Neural cell (in vitro differentiated cells): Measurements from ENCODE around the genes SUGP1, CILP2 and ZNF101.

- RAMPAGE, long total RNA: no peak
Measured at GRCh38 chr19:18924133-18925242, 5.0 kb downstream of the DDX49 start.

DNA sequence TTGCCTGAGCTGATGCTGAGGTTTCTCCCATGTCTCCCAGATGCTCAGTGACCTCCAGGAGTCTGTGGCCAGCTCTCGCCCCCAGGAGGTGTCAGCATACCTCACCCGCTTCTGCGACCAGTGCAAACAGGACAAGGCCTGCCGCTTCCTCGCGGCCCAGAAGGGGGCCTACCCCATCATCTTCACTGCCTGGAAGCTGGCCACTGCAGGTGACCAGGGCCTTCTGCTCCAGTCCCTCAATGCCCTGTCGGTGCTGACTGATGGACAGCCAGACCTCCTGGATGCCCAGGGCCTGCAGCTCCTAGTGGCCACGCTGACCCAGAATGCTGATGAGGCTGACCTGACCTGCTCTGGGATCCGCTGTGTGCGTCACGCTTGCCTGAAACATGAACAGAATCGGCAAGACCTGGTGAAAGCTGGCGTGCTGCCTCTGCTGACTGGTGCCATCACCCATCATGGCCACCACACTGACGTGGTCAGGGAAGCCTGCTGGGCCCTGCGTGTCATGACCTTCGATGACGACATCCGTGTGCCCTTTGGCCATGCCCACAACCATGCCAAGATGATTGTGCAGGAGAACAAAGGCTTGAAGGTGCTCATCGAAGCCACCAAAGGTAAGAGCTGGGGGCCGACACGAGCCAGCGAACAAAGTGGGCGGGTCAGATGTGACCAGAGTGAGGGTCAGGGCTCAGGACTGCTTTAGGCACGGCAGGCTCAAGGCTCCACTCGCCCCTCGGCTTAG, 12.0 kb upstream of the SLC25A42 start:
- RAMPAGE, long total RNA: no peak

GRCh38 chr19:19060858-19061171, 3.0 kb upstream of the SLC25A42 start:
- RAMPAGE, long total RNA: no peak

GRCh38 chr19:19062301-19062914, 1.4 kb upstream of the SLC25A42 start:
- RAMPAGE, long total RNA: no peak

GRCh38 chr19:19111719-19112502, 26.4 kb downstream of the TMEM161A start:
- RAMPAGE, long total RNA: no peak

- RAMPAGE, long total RNA: no peak
Measured at GRCh38 chr19:19171906-19172568, 2.0 kb upstream of the MEF2B start.

DNA sequence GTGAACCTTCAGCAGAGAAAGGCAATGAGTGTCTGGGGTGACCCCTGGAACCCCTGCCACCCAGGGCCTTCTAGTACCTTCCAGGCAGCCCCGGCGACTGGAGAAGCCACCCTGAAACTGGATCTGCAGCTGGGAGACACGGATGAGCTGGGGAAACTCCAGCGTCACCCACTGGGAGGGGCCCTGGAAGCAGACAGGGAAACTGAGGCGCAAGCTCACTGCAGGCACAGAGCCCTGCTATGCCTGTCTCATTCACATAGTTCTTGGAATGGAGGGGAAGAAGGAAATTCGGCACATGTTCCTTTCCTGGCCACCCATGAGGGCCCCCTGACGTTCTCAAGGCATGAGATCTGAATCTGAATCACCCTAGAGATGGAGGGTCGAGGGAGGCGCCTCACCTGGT, 820 bp downstream of the NR2C2AP start:
- RAMPAGE, long total RNA: no peak

DNA sequence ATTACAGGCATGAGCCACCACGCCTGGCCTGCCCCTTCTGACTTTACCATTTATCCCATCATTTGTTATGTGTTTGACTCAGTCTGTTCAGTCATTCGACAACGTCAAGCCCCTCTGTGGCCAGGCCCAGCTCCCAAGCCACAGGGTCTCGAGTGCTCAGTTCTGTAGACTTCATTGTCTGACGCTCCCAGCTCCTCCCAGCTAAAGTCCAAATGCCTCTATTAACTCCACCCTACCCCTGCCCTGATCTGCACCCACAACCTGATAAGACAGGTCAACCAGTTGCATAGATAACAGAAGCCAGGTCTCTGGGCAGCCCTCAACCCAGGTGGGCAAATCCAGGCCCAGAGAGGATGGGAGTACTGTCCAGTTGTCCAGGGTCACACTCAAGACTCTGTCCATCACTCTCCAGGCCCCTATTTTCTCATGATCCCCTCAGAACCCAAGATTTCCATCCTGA, 1.3 kb downstream of the TM6SF2 start:
- RAMPAGE, long total RNA: no peak

GRCh38 chr19:19320287-19320672, at the start of gene SUGP1:
Gene SUGP1, minus strand, starts transcription at chr19:19320509.
- RAMPAGE, long total RNA: start-site peak on the minus strand at chr19:19320489-19320514, 1,195 and 209 reads in 2 replicates

DNA sequence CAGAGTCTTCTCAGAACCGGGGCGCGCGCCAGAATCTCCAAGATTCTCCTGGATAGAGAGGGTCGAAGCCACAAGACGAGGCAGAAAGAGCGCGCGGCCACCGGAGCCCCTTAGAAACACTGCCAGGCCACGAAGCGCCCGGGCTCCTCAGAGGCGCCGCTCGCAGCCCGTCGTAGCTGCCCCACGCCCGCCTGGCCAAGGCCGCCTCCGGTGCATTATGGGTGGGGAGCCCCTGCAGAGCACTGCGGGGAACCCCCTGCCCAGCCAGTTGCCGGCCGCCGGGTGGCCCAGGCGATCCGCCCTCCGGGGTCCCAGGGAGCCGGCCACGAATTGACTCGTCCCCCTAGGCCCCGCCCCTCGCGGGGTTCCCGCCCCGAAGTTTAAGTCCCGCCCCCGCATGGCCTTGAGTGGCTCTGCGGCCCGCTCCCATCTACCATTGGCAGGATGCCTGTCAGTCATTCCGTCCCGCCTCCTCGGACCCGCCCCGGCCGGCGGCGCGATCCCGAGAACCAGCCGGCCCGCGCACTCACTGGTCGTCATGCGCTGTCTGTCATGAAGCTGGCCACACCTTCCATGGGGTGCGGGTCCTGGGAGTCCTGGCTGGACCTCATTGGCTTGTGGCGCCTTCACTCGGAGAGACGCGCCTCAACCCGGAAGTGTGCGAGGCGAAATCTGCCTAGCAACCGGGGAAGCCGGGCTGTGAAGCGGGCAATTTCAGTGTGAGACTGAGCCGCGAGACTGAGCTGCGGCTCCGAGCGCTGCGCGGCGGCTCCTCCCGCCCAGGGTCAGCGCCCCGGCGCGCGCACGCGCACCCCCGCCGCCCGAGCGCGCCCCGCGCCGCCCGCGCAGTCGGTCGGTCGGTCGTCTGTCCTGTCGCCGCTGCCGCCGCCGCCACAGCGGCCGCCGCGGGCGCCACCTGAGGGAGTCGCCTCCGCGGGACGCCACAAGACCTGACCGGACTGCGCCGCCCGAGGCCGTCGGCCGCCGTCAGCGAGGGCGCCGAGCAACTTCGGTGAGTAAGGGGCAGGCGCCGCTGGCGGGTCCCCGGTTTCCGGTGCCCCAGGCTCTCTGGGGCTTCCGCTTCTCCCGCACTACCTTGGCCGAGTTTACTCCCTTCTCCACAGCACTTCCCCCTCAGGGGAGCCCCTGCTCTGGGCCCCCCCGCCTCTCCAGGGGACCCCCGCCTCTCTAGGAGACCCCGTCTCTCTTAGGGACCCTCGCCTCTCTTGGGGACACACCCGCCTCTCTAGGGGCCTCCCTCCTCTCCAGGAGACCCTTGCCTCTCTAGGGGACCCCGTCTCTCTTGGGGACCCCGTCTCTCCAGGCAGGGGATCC, 19.9 kb upstream of the GATAD2A start:
- RAMPAGE, long total RNA: no peak

DNA sequence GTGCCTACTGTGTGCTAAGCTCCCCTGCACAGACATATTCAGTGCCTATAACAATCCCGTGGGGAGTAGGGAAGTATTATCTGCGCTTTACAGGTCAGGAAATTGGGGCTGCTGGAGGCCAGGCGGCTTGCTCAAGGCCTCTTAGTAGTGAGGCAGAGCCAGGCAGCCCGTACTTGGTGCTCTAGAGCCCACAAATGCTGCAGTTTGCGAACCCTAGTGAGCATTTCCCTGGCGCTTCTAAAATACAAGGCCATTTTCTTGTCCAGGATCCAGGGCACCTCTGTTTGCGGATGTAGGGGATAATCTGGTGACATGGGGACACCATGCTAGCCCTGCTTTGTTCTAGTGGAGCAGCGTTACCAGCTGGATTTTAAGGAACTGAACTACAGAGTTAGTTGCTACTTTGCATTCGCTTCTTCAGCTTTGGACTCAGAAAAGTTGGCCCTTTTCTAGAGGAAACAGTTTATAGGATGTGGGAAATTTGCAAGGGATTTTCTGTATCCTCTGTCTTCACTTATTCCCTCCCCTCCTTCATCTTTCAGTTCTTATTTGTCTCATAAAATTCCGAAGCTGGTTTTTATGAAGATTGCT, 2.0 kb downstream of the GATAD2A start:
- RAMPAGE, long total RNA: no peak

GRCh38 chr19:19442809-19443846, 37.7 kb downstream of the GATAD2A start:
- RAMPAGE, long total RNA: no peak

DNA sequence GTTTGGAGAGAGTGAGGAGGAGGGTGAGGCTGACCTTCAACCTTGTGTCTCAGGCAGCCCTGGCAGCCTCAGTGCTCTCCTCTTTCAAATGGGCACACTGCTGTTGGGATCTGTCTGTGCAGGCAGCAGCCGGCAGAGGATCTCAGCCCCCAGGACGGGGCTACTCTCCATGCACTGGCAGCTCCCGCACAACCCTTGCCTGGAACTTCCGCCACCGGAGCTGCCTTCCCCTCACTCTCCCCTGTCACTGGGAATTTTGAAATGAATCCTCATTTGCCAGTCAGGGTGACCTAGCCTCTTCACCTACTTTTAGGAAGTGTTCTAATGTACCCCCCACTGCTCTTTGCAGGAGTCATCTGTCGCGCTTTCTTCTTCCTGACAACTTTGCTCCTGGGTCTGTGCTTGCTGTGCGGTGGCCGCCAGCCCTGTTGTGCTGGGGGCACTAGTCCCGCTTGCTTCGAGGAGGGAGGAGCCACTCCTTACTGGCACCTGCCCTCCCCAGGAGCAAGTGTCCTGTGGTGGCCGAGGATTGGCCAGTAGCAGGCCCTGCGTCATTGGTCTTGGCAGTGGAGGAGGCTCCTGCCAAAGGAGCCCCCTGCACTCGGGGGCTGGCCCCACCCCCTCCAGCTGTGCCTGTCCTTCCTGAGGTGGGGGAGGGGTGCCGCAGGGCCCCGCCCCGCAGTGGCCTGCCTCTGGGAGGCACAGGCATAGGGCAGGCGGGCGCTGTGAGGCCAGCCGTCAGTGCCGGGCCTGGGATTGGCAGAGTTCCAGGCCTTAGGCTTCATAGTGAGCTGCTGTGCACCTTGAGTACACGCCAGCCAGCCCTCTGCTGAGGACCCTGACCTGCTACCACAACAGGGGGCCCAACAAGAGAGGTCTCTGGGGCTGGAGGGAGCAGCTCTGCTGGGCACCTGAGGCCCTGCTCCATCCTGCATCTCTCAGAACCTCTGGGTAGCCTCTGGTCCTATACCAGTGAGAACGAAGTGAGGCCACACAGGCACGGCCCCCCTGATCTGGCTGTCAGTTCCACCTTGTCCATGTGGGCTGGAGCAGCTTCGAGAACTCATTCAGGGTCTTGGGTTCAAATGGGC, 53.2 kb downstream of the TSSK6 start:
- RAMPAGE, long total RNA: no peak

GRCh38 chr19:19467782-19468779, 47.3 kb downstream of the TSSK6 start:
- RAMPAGE, long total RNA: no peak

DNA sequence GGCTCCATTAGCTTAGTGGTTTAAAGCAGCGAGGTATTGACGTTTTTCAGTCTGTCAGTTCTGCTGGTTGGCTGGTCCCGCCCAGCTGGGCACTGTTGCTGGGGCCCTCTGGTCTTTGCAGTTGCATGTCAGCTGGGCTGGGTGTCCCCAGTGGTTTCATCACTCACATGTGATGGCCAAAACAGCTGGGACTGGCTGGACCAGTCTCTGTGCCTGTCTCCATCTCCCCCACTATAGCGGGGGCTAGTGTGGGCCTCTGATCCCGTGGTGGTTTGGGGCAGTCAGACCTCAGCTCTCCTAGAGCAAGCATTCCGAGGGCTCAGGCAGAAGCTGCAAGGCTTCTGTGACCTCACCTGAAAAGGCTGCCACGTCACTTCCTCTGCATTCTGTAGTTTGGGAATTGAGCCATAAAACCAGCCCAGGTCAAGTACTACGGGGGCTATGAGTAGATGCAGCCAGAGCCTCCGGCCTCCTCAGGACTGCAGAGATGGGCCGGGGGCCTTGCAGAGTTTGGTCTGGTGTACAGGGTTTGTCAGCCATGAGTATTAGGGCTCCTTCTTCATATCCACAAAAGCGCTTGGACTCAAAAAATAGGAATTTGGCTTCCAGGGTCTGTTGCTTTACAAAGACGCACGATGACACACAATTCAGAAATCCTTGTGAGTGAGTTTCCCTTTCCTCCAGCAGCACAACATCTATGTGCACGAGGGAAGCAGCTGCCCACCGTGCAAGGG, 29.9 kb downstream of the TSSK6 start:
- RAMPAGE, long total RNA: no peak

GRCh38 chr19:19526805-19527222, 1.9 kb upstream of the YJEFN3 start:
- RAMPAGE, long total RNA: no peak

GRCh38 chr19:19537623-19538544, at the start of gene CILP2:
Gene CILP2, plus strand, starts transcription at chr19:19538265.
- RAMPAGE, long total RNA: no peak

DNA sequence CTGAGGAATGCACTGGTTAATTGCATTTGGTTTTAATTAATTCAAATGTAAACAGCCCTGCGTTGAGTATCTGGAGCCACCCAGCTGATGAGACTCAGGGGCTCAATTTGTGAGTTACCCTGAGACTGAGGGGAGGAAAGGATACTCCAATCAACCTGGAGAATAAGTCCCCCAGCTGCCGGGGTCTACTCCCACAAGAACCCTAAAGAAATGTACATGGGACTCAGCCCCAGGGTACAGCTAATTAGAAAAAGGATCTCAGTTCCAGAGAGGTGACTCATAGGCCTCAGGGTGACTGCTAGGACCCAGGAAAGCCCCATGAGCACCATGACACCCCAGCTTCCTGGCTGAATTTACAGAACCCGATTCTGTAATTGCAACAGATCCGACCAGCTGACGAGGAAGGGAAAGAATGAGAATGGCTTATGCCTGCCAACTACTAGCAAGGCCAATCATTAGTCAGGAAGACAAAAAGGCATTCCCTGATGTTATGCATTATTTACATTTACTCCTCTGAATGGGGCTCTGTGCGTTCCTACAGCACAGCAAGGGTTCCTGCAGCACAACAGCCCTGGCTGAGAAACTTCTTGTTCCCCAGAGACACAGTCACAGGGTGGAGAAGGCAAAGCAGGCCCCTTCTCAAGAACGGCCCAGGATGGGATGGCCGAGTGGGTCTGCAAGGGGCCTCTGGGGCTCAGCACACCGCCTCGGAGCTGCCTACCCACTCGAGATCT, 27.4 kb downstream of the PBX4 start:
- RAMPAGE, long total RNA: no peak

- RAMPAGE, long total RNA: start-site peak on the plus strand at chr19:19668784-19668887, 79 and 27 reads in 2 replicates
Measured at GRCh38 chr19:19667915-19669127, at the start of gene ZNF101. Gene ZNF101, plus strand, starts transcription at chr19:19668839.

DNA sequence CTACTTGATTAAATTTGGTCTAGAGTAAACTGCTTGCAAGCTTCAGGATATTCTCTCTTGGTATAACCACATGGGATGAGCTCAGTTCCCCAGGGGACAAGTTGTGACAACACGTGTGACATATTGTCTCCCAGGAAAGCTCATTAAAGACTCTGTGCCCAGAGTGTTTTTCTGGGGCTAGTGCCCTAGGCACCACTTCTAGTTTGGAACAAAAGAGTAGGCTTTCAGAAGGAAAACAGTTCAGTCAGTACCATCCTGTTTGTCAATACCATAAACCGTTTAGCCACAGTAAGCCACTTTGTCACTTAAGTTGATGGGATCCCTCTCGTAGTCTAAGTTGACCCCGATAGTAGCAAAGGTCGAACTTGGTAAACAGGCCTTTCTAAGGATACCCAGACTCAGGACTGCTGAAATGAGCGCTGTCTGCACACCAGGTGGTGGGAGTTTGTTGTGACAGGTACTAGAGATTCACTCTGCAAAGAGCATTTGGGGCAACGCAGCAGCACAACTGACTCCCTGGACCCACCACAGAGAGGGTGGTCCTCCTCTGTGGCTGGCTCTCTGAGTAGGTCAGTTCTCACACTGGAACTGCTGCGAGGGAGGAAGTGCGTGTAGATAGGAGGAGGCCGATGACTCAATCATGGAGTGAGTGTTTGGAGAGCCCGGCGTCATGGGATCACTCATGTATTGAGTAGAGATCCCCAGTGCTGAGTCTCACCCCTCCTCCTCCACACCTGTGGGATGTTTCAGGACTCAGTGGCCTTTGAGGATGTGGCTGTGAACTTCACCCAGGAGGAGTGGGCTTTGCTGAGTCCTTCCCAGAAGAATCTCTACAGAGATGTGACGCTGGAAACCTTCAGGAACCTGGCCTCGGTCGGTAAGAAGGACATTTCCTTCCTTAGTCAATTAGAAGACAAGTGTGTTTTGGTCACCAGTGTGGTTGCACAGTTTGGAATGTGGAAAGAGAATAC, 8.8 kb downstream of the ZNF101 start:
- RAMPAGE, long total RNA: no peak